ENCODE measurements around a stretch of chr12.

- PRO-cap = no peak
Observed at GRCh38 chr12:12216610-12216982, 50.2 kb downstream of the LRP6 start.

DNA sequence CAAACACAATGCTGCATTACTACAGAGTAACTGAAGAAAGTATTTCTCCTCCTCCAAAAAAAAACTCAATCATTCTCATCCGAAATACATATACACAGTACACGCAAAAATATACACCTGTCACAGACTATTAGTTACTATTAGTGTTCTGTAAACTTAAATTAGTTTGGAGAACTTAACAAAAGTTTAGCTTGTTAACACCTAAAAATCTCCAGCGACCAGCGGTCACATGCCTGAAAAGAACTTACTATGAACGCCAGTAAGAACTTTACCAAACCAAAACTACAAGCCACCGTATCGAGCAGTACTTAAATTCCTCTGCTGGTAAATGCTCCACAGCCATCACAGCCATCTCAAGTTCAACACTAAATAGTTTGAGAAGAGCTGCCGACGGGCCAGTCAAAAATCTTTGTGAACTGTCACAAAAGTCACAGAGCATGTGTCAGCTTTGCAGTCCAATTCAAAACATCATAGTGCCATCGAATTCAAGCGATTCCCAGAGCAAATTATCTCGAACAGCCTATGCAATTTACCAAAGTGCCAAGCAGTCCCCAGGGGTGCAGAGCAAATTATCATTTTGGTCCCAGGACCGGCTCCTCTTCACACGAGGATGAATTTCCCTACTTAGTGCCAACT, 1.4 kb downstream of the LRP6 start:
- PRO-cap = no peak

- PRO-cap = no peak
Observed at GRCh38 chr12:12308395-12308849, 41.6 kb upstream of the LRP6 start.

GRCh38 chr12:12333420-12333705, 16.7 kb downstream of the MANSC1 start:
- PRO-cap = no peak

DNA sequence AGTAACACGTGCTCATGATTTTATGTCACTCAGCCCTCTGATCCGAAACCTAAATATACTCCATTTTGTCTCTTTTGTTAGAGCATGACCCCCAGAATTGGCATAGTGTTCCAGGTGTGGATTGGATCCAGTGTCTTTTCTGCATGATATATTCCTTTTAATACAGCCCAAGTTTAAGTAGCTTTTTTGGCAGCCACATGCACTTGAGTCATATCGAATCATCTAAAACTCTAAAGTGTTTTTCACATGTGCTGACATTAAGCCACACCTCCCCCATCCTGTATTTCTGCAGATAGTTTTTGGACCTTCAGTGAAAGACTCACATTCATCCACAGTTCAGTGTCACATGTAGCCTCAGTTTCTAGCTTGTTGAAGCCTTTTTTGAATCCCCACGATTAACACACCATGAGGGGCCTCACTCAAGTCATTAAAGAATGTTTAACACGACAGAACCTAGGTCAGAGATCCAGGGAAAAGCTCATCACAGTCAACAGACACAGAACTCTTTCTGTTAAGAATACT, 30.7 kb downstream of the BORCS5 start:
- PRO-cap = no peak

GRCh38 chr12:12400194-12400540, 43.3 kb downstream of the BORCS5 start:
- PRO-cap = no peak

DNA sequence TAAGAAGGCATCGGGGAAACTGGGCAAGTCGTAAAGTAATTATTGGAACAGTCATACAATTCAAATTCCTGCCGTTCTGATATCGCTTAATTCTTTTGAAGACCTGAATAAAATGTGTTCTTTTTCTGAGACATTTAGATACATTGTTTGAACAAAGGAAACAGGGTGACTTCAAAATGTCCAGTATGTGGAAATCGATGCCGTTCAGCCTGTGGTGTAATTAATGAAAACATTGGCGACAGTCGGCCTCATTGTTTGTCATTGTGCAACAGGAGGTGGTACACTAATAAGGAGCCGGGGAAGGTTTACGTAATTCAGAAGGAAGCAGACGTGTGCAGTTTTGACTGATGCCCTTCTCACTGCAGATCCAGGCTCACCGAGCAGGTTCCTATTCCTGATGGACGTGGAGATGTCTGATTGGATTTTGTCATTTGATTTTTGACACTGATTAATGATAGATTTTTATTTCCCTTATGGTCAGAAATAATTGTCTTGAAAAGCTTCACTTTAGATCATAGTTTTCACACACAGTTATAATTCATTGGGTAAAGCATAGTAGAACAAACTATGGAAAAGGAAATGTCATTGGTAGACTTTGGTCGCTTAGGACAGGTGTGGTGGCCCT, 92.8 kb downstream of the BORCS5 start:
- PRO-cap = no peak

DNA sequence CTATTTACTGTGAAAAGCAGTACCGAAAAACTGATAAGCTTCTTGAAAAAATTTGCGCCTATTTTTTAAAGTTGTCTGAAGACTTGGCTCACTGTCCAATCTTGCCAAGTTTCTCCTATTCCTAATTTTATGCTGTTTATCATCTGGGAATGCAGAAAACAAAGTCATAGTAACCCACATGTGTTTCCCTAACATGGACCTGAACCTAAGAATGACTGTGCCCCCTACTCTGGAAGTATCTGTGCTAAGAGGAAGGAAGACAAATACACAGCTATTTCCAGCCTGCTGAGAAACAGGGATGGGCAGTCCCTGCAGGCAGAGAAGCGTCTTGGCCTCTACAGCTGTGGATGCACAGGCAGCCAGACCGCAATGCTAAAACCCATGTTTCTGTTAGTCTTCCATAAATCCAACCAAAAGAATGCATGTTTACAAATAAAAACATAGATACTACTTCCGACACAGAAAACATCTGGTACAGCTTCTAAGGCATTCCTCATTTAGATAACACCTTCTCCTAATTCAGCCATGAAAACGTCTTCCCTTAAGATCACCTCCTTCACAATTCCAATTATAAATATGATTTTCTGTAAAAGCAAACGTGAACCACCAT, 56.1 kb downstream of the DUSP16 start:
- PRO-cap = no peak

- PRO-cap = no peak
Observed at GRCh38 chr12:12542880-12543383, 19.7 kb downstream of the DUSP16 start.

GRCh38 chr12:12563912-12564336, 1.3 kb upstream of the DUSP16 start:
- PRO-cap = unidirectional peak, minus-strand start at chr12:12564140

GRCh38 chr12:12718524-12719422, 1.6 kb downstream of the CDKN1B start:
- PRO-cap = no peak

GRCh38 chr12:12719423-12720376, 2.5 kb downstream of the CDKN1B start:
- PRO-cap = no peak

- PRO-cap = no peak
Observed at GRCh38 chr12:12809135-12809479, 4.0 kb upstream of the DDX47 start.

DNA sequence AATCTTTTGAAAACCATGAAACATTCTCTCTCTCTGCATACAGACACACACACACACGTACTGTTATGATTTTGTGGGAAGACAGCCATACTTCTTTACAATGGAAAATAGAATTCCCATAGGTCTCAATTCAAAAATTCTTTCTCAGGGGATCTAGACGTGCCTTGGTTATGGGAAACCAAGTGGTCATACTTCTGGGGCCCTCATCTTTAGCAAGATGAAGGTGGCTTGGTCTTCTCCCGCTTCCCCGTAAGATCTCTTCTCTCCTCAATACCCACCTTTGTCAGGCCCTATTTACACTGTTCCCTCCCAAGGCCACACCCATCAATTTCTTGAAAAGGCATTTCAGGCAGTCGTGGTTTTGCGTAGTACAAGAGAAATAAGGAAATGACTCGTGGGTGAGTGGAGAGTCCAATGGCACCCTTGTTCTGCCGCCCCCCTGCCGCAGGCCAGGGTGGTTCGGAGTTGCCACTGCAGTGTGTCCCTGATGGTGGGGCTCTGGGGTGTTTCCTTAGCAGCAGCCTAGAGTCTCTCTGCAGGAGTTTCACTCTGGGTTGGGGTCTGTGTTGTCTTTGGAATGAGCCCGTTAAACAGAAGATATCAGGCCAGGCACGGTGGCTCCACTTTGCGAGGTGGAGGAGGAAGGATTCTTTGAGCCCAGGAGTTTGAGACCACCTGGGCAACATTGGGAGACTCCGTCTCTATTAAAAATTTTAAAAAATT, 9.8 kb upstream of the GPRC5A start:
- PRO-cap = no peak

GRCh38 chr12:12901014-12902162, 10.0 kb downstream of the GPRC5A start:
- PRO-cap = no peak

DNA sequence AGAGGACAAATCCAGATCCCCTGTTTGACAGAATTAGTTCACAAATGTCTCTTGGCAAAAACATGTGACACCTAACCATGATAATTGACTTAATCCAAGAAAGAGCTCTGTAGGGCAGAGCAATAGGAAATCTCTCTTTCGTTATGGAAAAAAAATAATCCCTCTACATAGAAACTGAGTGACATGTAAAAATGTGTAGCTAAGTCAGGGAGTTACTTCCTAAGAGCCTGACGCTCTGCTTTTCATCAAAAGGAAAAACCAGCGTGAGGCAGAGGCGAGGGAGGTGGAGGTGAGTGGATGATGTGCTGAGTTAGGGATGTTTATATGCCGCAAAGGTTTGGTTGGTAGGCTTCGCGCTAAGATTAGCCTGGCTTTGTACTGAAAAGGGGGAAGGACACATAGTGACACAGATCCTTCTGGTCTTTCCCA, 22.6 kb downstream of the GPRC5A start:
- PRO-cap = no peak

GRCh38 chr12:12920088-12920458, 28.7 kb downstream of the GPRC5A start:
- PRO-cap = no peak

GRCh38 chr12:12999691-12999991, 424 bp downstream of the HEBP1 start:
- PRO-cap = no peak

GRCh38 chr12:13001698-13002036, 1.6 kb upstream of the HEBP1 start:
- PRO-cap = no peak

DNA sequence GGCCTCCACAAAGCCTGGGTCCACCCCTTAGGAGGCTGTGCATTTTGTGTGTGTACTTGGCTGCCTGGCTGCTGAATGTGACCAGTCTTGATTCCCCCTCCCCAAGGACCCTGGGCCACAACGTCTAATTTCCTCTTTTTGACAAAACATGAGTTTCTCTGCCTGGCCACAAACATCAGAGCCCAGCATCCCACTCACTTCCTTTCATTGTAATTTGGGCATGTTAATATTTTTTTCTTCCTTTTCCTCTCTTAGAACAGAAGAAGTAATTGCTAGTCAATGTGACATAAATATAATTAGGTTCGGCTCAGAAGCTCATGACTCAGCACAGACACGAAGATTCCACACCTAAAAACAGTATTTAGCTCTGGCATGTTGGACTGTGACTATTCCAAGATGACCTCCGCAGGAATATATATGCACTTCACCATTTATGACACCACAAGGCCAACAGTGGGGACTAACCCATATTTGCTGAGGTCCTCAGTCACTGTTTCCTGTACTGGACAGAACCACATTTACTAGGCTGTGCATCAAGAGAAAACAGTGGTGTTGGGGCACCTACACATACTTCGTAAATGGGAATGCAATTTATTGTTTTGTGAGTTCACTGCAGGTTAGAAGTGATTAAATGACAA, 4.3 kb downstream of the GSG1 start:
- PRO-cap = no peak

All from neural crest cell (in vitro differentiated cells).